Gastrocnemius medialis (tissue), 3 donors: Measurements from ENCODE around the gene NGF.

DNA sequence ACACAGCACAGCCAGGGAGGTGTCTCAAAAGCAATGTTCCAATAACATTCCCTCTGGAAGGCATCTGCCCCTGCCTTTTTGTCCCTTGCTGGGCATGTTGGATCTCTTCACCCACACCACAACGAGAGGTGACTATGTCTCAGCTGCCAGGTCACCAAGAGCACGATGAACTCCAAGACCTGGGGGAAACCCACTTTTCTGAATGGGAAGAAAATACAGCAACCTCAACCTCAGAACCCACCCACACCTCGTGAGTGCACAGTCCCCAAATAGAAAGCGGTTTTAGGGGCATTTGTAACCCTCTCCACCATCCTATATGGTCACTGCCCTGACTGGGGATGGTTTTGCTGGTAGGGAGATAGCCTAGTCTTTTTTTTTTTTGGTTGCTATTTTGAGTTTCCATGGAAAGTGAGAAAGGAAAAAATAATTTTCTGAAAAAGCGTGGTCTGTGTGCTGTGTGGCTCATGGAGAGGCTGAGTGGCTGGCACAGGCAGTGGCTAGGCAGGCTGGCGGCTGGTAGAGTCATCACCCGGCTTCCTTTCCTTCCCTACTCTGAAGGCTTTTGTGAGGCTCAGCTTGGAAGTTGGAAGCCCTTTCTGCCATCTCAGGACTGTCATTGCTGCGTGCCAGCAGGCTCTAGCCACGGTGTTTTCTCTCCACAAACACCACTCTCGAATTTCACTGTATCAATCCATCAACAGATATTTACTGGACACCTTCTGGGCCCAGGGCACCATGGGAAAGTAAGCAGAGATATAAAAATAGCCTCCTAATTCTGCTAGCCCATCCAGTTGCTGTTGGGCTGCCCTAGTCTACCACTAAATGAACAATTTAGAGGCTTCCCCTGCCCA, 15.8 kb downstream of the TSPAN2 start:
- PRO-cap: no peak
- RAMPAGE, long total RNA, 3 experiments: no peak in any of the 3 experiments

DNA sequence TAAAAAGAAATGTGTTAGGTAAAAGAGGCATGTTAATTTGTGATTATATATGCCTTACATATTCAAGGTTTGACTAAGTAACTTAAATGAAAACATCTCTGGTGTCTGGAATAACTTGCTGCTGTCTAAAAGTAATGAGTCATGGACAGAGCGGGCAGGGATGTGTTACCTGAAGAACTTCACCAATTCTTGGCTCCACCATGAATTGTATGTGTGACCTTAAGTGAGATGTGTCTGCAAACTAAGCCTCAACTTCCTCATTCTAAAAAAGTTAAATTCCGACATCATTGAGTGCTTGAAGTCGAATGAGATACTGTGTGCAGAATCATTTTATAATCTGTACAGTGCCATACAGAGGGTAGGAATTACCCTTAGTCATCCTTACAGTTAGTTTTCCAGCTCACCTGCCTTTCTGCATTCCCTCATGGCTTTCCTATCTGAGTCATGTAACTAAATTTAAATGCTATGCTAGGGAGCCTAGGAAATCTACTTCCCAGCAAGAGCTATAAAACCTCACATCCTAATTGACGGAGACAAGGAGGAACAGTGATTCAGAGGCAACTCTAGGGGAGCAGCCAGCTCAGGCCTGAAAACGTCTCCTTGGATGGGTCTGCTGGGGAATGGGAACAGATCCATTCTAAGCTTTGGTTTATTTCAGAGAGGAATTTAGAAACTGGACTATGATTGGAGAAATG, 100.7 kb upstream of the TSPAN2 start:
- PRO-cap: unidirectional peak, plus-strand start at position 549 of the sequence
- RAMPAGE, long total RNA, 3 experiments: no peak in any of the 3 experiments

DNA sequence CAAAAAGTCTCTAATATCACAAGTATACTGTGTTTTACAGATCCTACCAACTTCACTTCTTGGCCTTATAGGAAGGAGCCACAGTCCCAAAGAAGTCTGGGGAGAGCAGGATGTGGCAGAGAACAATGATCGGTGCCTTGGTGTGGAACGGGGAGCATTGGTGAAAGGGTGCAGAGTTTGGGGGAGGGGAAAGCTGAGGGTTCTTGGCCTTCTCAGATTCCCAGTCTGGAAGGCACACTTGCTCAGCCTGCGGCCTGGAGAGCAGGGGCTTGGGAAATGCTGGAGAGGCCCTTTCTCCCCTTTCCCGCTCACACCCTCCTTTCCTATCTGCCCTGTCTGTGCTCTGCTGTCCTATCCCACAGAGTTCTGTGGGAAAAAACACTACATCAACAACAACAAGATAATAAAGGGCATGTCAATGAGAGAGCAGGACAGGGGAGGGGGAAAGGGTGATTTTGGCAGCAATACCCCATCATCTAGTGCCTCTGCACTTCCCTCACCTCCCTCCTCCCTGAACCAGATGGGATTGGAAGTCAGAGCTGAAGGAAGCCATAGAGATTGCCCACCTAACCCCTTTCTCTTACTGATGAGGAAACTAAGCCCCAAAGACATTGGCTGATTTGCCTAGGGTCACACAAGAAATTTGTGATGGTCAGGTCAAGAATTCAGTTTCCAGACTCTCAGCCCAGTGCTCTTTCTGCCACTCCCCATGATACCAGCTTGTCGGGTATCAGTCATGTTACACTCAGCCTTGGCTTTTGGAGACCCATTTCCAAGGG, 121.9 kb downstream of the NGF start:
- PRO-cap: no peak
- RAMPAGE, long total RNA, 3 experiments: no peak in any of the 3 experiments

DNA sequence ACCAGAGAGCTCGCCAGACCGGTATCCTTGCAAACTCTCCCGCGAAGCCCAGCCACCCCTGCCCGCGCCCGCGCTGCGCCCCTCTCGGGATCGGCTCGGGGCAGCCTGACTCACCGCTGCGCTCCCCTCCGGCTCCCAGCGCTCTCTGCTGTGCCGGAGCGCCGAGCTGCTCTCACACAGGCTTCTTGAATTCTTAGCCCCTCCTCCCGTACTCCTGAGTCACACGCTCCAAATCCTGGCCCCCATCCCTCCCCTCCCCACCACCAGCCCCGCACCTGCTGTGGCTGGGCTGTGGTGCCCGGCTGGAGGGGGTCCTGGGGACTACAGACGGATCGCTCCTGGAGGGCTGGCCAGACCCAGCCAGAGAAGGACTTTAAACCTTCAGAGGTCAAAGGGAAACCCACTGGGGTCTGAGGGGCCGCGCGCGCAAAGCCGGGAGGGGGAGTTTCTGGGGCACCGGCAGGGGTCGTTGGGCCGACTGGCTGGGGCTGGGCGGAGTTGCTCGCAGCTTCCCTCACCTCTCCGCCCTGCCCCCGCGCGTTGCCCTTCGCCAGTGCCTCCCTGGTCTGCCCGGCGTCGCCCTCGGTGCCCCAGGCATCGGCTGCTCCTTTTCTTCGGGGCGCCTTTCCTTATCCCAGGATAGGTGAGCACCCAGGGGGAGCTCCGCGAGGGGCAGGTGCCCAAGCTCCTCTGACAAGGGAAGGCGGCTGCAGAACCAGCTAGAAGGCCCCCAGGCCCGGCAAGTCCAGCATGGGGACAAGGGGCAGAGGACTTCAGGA, at the start of gene NGF:
NGF (minus strand) TSS at position 160 of the 779 bp plus-strand sequence.
- PRO-cap: unidirectional peak, minus-strand start at position 147 of the sequence
- RAMPAGE, long total RNA, 3 experiments: start-site peak on the minus strand in 2 of 3 experiments, centred at positions 151 to 155 of the sequence, 10 to 25 reads per replicate

DNA sequence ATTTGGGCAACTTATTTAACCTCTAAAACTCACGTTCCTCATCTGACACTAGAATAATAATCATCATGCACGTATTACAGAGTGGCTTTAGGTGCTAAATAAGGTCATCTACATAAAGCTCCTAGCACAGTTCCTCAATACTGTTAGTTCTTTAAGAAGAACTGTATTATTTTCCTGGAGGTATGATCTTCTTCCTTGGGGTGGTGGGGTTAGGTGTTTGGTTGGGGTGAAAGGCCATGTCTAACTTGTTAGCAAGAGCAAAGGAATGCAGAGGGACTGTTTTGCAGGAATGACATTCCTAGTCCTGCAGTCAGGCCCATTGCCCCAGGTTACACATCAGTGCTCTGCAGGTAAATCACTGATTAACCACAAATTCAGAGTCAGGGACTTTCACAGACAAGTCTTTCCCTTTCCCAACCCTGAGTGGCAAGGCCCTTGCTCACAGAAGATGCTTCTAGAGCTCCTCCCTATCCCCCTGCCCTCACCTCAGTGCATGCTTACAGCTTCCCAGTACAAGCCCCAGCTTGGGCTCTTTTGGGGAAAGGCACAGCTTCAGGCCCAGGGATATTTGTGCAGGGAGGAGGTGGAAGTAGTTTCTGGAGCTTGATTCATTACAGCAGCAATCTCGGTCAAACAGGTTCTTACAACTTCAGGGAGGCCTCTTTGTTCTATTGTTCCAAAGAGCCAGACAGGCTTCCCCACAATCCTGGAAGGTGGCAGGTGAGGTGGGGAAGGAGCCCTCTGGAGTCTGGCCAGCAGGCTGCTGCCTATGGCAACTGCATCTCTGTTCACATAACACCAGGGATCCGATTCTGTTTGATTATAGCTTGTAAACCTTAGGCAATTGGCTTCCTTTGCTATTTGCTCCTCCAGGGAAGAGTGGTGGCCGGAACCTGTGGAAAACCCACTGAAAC, 53.9 kb downstream of the CASQ2 start:
- PRO-cap: no peak
- RAMPAGE, long total RNA, 3 experiments: no peak in any of the 3 experiments

DNA sequence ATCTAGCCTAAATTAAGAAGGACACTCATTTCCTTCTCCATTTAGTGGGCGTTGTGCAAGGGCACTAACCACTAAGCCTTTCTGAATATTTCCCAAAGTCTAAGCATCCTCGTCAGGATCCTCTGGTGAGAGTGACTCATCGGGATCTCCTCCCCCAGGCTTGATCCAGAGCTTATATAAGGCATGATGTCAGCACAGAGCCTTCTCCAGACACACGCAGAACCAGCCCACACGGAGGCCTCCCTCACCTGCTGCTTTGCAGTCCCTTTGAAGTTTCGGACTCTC, 11.7 kb downstream of the NHLH2 start:
- PRO-cap: no peak
- RAMPAGE, long total RNA, 3 experiments: no peak in any of the 3 experiments

- PRO-cap: no peak
- RAMPAGE, long total RNA, 3 experiments: no peak in any of the 3 experiments
Observed at GRCh38 chr1:115837470-115838166, 3.3 kb downstream of the NHLH2 start.

DNA sequence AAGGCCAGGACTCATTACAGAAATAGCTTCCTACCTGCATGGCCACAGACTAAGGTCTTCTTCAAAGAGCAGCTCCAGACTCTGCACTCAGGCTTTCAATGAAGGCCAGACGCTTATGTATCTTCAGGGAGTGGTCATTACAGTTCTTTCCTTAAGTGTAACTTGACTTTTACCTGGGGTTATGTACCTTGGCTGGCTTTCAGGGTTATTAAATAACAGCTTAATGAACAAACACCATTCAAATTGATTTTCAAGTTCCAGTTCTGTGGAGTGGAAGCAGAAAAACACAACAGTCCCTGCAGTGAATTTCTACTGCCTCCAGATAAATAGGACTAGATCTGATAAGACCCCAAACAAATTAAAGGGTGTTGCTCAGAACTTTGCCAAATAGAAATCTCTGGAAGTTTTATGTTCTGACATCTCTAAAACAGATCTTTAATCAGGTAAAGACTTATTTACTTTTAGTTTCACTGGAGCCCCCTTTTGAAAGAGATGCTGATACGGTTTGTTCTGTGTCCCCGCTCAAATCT, 23.6 kb upstream of the SLC22A15 start:
- PRO-cap: no peak
- RAMPAGE, long total RNA, 3 experiments: no peak in any of the 3 experiments

- PRO-cap: no peak
- RAMPAGE, long total RNA, 3 experiments: no peak in any of the 3 experiments
Observed at GRCh38 chr1:116023312-116024280, 47.3 kb downstream of the SLC22A15 start.

GRCh38 chr1:116378596-116379562, 5.8 kb downstream of the ATP1A1 start:
- PRO-cap: unidirectional peak, minus-strand start at chr1:116379399
- RAMPAGE, long total RNA, 3 experiments: no peak in any of the 3 experiments

DNA sequence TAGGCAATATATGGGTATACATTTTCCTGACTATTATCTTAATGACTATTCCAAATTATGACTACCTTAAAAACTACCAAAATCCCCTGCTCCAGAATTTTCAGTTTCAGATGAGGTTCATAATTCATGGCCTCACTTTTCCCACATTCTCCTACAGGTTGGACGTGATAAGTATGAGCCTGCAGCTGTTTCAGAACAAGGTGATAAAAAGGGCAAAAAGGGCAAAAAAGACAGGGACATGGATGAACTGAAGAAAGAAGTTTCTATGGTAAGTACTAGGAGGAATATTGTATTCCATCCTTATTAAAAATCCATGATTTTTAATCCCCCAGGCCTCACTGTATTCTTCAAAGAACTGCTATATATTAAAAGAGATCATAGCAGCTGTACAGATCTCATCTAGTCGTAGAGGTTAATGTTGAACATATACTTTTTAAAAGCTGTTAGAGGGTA, 10.8 kb downstream of the ATP1A1 start:
- PRO-cap: no peak
- RAMPAGE, long total RNA, 3 experiments: no peak in any of the 3 experiments

GRCh38 chr1:116476328-116476852, 94.4 kb downstream of the CD58 start:
- PRO-cap: bidirectional peak, plus-strand start at chr1:116476618, minus-strand start at chr1:116476463
- RAMPAGE, long total RNA, 3 experiments: no peak in any of the 3 experiments

GRCh38 chr1:116712433-116712918, 41.8 kb upstream of the CD2 start:
- PRO-cap: no peak
- RAMPAGE, long total RNA, 3 experiments: no peak in any of the 3 experiments

DNA sequence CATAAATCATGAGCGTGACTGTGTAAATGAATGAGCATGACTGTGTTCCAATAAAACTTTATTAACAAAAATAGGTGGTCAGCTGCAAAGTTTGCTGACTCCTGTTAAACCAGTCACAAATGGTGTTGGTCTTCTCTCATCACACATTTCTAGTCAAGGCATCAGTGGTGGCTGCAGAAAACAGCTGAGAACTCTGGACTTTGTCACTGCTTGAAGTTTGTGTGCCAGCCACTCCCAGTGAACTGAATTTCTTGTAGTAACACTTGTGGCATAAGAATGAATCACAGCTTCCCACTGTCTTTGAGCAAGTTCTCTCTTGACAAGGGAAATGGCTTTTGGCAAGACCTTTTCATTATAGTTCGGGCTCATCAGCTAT, 31.8 kb upstream of the CD2 start:
- PRO-cap: no peak
- RAMPAGE, long total RNA, 3 experiments: no peak in any of the 3 experiments

GRCh38 chr1:116738537-116739450, 15.4 kb upstream of the CD2 start:
- PRO-cap: no peak
- RAMPAGE, long total RNA, 3 experiments: no peak in any of the 3 experiments

DNA sequence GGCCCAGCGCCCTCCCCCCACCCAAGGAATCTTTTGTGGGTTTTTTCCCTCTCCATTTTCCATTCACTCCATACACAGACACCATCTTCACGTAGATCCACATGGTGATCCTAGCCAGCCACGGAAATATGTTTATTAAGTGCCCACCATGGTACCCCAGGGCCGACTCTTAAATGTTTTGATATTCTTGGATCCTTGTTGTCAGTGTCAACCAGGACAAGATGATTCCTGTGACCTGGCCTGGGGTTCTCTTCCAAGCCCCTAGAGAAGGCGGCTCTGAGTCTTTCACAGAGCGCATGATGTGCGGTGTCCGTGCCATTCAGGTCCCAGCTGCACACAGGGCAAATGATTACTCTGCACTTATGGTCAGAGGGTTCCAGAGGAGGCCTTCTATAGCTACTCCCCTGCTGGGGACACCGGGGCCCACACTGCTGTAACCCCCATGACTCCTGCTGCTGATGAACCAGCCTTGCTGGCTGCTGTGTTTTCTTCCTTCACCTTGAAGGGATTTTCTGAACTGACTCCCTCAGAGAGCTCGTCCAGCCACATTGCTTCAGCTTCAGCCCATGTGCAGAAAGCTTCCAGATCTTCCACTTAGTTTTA, 1.4 kb downstream of the PTGFRN start:
- PRO-cap: no peak
- RAMPAGE, long total RNA, 3 experiments: no peak in any of the 3 experiments

- PRO-cap: no peak
- RAMPAGE, long total RNA, 3 experiments: no peak in any of the 3 experiments
Observed at GRCh38 chr1:116914570-116914945, 4.8 kb downstream of the PTGFRN start.

DNA sequence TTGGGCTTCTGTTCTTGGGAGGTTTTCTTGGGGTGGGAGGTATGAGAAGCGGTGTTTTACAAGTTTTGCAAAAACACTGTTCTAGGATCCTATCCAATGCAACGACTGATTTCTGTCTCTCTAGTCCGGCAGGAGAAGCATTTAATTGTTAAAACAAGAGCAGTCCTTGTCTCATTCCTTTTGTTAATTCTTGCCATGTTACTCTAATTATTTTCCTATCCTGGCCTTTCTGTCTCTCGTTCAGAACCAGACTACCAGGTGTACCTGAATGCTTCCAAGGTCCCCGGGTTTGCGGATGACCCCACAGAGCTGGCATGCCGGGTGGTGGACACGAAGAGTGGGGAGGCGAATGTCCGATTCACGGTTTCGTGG, 40.6 kb upstream of the CD101 start:
- PRO-cap: no peak
- RAMPAGE, long total RNA, 3 experiments: no peak in any of the 3 experiments

DNA sequence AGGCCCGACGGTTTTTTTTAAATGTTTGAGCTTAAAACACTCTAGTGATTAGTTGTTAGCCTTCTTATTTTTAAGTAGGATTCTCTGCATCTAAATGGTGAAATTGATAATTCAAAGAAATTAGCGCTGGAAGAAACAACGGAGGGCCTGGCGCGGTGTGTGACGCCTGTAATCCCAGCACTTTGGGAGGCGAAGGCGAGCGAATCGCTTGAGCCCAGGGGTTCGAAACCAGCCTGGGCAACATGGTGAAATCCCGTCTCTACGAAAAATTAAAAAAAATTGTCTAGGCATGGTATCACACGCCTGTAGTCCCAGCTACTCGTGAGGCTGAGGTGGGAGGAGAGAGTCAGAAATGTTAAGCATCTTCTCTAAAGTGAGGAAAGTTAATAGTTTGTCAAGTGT, 839 bp downstream of the TTF2 start:
- PRO-cap: no peak
- RAMPAGE, long total RNA, 3 experiments: no peak in any of the 3 experiments

DNA sequence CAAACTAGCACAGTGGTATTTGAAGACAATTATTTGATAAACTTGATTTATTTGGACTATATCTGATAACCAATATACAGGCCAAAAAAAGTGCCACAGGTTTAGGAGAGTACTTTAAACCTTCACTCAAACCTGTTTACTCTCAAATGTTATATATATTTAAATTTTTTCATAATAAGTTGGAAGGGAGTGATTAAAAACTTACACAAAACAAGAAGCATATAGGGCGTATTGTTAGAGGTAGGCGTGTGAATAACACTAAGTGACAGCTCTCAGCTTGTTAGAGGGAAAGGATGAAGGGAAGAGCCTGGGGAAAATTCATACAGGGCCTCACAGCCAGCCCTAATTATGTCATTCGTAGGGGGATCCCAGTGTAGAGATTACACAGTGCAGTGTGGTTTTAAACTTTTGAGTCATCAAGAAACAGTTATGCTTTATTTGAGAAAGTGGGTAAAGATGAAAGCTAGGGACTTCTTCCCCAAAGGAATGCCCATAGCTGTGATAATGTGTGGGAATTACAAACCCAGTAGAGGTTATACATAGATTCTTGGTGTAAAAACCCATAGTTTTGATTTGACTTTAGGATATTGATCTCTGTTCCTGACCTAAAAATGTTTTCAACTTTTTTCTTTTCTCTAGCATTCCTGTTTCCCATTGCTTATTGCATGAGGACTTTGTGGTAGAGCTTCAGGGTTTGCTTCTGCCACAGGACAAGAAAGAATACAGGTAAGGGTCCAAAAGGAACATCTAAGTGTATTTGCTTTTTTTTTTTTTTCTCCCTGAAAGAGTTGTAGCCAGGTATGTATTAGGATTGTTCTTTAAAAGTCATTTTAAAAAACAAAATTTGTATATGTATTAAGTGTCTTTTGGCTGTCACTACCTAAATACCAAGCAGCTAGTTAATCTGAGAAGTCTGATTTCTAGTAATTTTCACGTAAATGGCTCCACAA, 1.9 kb downstream of the TTF2 start:
- PRO-cap: no peak
- RAMPAGE, long total RNA, 3 experiments: no peak in any of the 3 experiments